Daoy (cell line): ENCODE results near the gene PDE6D.

DNA sequence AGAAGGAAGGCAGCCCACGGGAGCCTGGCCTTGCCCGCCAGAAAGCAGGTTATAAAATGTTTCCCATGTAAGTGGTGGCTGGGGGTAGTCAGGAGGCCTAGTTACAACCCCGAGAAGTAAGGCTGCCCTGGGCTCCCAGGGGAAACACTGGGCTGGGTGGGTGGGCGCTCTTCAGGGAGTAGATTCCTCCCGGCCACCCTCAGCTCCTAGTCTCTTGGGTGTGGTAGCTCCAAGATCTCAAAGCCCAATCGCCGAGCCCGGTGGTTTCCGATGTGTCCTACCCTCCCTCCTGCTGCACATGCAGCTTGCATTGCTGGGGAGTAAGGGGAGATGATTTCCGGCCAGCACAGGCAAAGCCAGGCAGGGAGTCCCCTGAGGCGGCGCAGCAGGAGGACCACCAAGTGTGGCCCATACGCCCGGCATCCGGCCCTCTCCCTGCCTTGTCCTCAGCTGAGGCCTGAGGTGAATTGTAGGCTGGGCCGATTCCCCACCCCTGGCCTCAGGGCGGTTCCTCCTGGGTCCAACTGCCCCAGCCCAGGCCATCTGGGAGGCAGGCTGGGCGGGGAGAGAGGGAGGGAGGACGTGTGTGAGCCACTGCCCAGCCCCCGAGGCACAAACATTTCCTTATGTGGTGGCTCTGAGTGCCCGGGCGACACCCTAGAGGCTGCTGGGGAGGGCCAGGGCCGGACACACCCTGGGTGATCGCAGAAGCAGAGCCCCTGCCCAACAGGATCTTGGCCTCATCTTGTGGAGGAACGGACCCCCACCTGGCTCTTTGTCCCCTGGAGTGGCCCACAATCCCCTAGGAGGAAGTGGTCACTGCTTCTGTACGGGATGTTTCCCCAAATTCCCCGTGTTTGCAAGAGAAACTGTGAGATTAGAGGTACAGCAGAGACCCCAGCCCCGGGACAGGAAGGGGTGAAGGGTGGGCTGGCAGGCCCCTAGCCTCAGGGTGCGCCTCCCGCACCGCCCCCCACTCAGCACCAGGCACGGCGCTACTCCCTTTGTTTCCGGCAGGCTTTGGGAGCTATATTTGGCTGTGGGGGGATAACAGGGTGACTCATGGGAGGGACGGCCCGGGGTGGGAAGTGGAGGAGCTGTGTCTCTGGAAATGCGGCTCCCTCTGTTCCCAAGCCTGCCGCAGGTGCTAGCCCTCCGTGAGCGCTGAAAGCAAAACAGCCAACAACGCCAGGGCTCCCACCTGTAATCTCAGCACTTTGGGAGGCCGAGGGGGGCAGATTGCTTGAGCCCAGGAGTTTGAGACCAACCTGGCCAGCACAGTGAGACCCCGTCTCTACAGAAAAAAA is 41.9 kb upstream of the PTMA start:
- RAMPAGE, long total RNA: no peak

DNA sequence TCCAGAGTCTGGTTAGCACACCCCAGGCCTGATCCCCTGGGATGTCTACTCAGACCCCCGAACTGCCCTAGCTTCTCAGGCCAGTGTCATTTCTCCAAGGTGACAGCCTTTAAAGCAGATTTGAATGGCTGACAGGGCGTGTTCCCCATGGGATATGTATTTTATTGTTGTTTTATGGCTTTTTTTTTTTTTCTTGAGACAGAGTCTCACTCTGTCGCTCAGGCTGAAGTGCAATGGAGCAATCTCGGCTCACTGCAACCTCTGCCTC is 40.8 kb upstream of the PTMA start:
- RAMPAGE, long total RNA: no peak

DNA sequence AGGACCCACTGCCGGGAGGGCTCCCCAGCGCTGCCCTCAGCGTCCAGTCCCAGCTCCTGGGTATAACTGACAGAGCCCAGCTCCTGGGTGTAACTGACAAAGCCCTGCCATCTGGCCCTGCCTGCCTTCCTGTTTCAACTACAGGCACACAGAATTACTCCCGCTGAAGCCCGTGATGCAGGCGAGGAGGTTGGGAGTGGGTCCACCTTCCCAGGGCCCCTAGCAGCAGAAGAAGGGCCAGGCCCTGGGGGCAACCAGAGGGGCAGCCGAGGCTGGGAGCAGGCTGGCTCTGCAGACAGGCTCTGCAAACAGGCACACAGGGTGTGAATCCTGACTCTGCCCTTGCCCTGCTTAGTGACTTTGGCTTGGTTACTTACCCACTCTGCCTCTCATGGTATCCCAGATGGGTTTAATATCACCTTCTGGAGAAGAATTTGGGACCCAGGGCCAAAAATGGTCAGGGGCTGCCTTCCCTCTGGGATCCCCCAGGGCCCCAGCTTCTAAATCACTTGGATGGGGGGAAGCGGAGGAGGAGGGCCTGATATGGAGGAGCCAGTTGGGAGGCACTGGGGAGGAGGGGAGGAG is 25.4 kb upstream of the PTMA start:
- RAMPAGE, long total RNA: no peak

- RAMPAGE, long total RNA: no peak
Observed at GRCh38 chr2:231707093-231707215, 1.4 kb upstream of the PTMA start.

- RAMPAGE, long total RNA: no peak
Observed at GRCh38 chr2:231713481-231714509, 5.5 kb downstream of the PTMA start.

DNA sequence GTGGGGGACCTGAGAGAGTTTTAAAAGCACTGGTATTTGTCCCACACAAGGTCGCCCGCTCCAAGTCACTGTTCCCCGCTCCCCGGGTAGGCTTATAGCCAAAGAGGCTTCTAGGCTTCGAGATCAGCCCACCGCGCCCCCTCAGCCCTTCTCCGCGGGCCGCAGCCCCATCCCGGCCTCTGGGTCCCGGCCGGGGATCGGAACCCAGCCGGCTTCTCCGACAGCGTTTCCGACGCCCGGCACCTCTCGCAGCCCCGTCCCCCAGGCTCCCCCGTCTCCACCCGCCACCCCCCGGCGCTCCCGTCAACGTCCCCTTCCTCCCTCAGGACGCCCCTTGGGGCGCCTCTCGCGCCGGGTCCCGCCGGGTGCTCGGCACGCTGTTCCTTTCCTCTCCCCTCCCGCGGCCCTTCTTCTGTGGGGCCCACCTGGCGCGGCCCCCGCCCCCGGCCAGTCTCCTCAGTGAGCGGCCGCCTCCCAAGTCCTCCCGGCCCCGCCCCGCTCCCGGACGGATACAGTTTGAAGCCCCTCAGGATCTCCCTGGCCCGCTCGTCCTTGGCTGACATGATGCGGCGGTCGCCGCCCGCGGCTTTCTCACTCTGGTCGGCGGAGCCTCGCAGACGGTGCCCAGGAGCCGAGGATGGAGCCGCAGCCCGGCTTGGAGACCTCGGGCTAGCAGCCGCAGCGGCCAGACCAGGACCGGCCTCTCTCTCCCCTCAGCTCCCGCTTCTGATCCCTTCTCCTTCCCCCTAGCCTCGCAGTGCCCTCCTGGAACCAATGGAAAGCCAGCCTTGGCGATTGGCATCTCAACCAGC is at the start of gene PDE6D:
TSS of gene PDE6D (minus strand) at position 731 of the 812 bp plus-strand sequence.
- RAMPAGE, long total RNA: start-site peak on the minus strand centred at position 720 of the sequence, 19 bp wide, 123 and 29 reads in 2 replicates

GRCh38 chr2:231789232-231790325 is 3.3 kb downstream of the COPS7B start:
- RAMPAGE, long total RNA: no peak

- RAMPAGE, long total RNA: no peak
Observed at GRCh38 chr2:231795409-231796074, 9.3 kb downstream of the COPS7B start.

DNA sequence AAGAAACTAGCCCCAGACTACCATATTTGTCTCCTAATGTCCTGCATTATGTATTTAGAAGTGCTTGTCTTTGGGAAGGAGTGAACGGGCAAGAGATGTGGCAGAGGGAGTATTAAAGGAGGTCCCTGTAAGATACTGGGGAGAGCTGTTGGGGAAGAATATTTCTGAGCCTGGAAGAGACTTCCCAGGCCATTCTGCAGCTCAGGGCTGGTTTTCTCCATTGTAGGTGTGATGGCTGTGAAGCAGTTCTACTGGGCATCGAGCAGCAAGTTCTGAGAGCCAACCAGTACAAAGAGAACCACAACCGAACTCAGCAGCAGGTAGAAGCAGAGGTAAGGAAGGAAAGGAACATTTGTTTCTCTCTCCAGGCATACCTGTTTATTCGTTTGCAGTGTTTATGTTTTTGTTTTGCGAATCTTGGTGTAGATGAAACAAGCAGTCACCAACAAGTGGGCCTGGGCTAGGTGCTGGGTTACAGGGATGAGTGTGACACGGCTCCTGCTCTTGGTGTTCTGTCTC is 12.4 kb downstream of the COPS7B start:
- RAMPAGE, long total RNA: no peak

GRCh38 chr2:232387630-232388155 is 9.1 kb downstream of the ALPP start:
- RAMPAGE, long total RNA: no peak

- RAMPAGE, long total RNA: no peak
Observed at GRCh38 chr2:232495084-232495393, 7.4 kb upstream of the ECEL1 start.

GRCh38 chr2:232632290-232632675 is 1.1 kb upstream of the EFHD1 start:
- RAMPAGE, long total RNA: no peak

- RAMPAGE, long total RNA: no peak
Observed at GRCh38 chr2:232772486-232772825, 3.9 kb downstream of the KCNJ13 start.

DNA sequence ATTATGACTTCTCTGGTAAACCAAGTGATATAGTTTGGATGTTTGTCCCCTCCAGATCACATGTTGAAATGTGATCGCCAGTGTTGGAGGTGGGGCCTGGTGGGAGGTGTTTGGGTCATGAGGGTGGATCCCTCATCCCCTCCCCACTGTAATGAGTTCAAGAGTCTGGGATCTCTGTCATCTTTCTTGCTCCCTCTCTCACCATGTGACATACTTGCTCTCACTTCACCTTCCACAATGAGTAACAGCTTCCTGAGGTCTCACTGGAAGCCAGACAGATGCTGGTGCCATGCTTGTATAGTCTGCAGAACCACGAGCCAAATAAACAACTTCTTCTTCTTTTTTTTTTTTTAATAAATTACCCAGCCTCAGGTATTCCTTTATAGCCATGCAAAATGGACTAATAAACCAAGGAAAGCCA is 8.4 kb upstream of the KCNJ13 start:
- RAMPAGE, long total RNA: no peak

DNA sequence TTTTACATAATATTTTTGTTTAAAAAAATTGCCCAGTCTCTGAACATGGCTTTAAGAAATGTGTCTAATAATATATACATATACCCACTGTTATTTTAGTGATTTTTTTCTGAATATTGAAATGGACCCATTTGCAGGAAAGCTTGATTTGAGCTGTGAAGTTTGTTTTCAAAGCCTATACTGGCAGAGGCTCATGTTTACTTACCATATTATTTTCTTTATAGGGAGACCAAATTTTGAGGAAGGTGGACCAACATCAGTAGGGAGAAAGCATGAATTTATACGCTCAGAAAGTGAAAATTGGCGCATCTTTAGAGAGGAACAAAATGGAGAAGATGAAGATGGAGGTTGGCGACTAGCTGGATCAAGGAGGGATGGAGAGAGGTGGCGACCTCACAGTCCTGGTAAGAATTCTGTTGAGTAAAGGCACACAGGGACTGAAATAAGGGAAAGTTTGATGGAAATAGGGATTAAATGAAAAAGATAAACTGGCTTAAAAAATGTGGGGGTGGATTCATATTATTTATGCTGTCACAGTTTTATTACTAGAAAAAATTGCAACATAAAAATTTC is 10.6 kb upstream of the KCNJ13 start:
- RAMPAGE, long total RNA: no peak

- RAMPAGE, long total RNA: no peak
Observed at GRCh38 chr2:232875287-232875590, 5.2 kb downstream of the SNORC start.

- RAMPAGE, long total RNA: no peak
Observed at GRCh38 chr2:232901991-232902382, 31.9 kb downstream of the SNORC start.

DNA sequence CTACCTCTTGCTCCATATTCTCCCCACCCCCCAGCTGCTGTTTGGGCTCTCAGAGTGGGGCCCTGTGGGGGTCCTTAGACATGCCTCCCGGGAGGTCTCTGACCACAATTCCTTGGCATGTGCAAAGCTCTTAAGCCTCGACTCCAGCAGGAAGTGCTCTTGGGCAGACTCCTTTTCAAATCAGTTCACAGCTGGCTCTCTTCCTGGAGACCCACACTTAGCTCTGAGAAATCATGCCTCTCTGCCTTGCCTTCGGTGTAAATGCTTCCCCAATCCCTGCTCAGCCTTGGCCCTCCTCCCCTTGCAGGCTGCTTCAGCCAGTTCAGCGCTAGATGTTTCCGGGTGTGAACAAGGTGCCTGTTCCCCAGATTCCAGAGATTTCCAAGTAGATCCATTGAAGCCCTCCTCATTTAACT is 46.9 kb downstream of the NGEF start:
- RAMPAGE, long total RNA: no peak

DNA sequence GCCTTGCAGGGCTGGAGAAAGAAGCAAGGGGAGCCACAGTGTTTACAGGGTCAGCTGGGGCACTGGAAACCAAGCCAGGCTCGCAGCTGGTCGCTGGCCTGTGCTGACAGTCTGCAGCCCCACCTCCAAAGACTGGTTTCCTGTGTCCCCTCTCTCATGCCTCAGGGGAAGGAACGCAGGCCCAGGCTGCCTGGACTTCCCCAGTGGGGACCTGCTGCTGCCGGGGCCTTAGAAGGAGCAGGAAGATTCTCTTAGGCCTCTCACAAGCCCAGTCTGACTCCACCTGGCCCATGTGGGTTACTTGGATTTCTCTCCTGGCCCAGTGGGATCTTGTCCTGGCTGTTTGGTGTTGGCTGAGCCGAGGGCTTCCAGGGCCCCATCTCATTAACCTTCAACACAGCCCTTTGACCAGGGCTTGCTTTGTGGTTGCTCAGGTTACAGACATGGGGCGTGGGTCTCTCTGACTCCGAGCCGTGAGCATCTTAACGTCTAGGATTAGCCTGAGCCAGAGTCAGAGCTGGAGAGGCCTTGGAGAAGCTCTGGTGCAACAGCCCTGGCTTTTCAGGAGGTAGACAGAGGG is 1.8 kb downstream of the INPP5D start:
- RAMPAGE, long total RNA: no peak

DNA sequence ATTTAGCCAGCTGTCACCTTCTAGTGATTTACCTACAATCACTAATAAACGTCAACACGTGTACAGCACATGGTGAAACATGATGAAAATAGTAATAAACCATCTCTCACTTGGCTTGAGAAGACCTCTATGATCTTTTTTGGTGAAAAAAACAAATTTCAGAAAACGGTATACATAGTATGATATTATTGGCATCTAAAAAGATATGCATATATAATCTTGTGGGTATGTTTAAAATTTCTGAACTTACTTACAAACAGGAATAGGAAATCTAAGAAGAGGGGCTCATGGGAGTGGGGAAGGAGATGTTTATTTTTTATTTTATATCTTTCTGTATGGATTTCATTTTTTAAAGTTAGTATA is 16.8 kb downstream of the INPP5D start:
- RAMPAGE, long total RNA: no peak